ENCODE data around the gene PDE7B.

DNA sequence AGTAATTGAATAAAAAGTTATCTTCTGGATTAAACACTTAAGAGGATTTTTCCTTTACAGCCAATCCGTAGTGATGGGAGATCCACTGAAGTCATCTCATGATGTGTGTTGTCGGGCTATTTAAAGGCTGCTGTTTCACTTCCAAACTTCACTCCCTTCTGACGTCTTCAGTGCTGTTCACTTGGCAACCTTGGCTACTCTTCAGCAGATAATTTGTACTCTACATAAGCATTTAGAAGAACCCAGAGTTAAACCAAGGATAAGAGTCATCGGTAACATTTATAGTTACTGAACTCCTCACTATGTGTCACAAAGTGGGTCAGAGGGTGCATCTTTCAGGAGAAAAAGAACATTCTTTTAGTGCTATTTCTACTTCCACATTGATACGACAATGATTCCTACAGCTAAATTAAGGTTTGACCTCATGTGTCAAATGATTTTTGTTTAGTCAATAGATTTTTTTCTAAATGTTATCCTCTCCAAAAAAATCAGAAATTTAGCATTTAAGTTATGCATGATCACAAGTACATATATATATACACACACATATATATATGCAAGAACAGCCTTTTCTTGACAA, 179.0 kb upstream of the EYA4 start:
- RAMPAGE, total RNA = no peak

GRCh38 chr6:133594586-133594955, 294.3 kb upstream of the TCF21 start:
- RAMPAGE, total RNA = no peak

DNA sequence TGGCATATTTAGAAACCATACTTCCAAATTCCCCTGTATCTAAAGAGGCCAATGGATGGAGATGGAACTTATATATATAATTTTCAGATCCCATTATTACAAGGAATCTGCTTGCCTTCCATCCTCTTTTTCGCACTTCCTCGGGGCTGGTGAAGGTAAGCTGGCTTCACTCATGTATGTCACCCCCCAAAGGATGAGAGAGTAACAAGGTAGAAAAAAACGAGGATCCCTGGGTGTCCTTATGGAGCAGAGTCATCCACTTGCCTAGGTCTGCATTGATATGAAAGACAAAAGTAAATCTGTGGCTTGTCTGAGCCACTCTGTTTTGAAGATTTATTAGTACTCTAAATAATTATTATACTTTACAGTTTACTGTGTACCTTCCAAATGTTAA, 7.0 kb upstream of the TCF21 start:
- RAMPAGE, total RNA = no peak

DNA sequence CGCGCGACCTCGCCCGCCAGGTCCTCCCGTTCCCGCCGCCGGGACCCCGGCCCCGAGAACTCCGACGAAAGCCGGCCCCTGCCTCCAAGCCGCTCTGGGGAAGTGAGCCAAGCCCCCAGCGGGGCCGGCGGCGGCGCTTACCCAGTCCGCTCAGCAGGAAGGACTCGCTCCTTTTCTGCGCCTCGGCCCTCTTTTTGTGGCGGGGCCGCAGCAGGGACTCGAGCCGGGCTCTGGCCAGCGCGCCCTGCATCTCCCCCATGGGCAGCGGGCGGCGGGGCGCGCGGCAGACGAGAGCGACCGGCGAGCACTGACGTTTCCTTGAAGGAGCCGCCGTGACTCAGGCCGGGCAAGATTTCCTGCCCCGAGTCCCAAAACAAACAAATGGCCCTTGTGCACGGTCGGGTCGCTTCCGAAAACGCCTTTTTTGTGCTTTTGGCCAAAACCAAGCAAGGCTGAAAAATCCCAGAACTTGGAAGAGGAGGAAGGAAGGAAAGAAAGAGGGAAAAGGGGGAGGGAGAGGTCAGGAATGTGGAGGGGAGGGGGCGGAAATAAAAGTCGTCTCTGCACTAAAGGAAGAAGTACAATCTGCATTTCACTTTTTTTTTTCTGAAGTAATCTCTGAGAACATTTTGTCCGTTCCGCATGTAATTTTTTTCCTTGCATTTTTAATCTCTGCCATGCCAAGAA, 123.1 kb upstream of the SLC2A12 start:
- RAMPAGE, total RNA = no peak

DNA sequence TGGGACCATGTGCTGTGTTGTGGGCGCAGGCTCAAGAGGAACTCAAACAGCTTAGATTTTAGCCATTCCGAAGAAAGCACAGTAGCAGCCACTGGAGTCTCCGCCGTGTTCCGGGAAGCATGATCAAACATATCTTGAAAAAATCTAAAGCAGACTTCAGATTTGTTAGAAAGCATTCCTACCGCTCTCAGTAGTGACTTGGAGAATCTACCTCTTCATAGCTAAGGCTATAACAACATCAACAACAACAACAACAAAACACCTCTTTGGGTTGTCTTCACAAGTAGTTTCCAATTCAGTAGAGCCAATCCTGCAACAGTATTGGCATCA, 6.2 kb downstream of the SGK1 start:
- RAMPAGE, total RNA = no peak

GRCh38 chr6:134312217-134312799, 5.6 kb downstream of the SGK1 start:
- RAMPAGE, total RNA = no peak

DNA sequence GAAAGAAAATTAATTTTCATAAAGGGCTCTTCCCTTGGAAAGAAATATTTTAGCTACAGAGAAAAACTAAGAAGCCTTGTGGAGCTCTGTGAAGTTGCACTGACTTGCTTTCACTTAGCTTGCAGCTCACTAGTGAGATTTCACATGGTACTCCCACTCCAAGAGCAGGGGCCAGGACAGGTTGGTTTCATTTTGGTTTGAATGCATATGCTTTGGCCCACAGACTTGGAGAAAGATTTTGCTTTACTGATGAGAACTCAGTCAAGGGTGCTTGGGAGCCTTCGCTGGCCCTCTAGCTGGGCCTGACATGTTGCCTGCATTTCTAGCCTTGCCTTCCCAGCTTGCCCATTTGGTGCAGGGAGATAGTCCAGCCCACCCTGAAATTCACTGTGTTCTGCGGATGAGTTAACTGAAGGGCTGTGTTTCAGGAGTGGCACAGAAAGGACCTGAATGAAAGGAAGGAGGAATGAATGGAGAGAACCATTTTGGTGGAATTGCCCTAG, 2.0 kb downstream of the SGK1 start:
- RAMPAGE, total RNA = no peak

DNA sequence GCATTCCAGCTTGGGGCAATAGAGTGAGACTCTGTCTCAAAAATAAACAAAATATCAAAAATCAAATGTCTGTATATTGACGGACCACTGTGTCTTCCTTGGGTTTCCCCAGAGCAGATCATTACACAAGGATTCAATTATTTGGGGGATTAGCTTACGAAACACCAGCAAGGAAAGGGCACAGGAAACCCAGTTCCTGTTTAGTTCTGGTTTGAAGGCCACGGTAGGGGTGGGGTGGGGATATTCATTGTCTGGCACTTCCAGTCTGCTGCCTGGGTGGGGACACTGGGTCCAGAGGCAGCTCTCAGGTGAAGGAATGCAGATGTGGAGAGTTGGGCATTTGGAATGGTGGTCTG, 28.5 kb upstream of the SGK1 start:
- RAMPAGE, total RNA = no peak

- RAMPAGE, total RNA = no peak
Observed at GRCh38 chr6:134378801-134379648, 61.1 kb upstream of the SGK1 start.

- RAMPAGE, total RNA = no peak
Observed at GRCh38 chr6:134458813-134459270, 140.9 kb upstream of the SGK1 start.

GRCh38 chr6:135088799-135089256, 34.2 kb upstream of the HBS1L start:
- RAMPAGE, total RNA = no peak

- RAMPAGE, total RNA = no peak
Observed at GRCh38 chr6:135122440-135122876, 58.6 kb upstream of the MYB start.

DNA sequence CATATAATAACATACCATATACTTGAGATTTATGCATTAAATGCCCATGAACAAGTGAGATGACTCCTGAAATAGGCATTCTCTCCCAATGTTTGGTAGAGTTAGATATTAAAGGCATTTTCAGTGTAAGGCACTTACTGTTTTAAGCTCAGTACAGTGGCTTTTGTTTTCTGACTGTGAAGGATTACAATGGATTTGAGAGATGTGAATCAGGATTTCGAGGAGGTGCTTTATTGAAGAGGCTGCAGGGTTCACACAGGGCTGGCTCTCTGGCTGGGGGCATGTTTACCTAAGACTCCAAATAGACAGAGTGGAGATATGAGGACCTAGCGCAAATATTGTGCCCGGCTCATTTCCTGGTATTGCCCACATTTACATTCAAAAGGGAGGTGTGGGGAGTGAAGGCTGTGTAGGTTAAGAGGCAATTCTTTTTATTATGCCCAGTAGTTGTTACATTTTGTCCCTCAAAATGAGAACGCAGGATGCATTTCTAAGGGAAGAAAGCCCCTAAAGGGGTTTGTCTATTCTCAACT, 70.3 kb downstream of the MYB start:
- RAMPAGE, total RNA = no peak

- RAMPAGE, total RNA = no peak
Observed at GRCh38 chr6:135251865-135252443, 70.8 kb downstream of the MYB start.

GRCh38 chr6:135269546-135269969, 88.5 kb downstream of the MYB start:
- RAMPAGE, total RNA = no peak

DNA sequence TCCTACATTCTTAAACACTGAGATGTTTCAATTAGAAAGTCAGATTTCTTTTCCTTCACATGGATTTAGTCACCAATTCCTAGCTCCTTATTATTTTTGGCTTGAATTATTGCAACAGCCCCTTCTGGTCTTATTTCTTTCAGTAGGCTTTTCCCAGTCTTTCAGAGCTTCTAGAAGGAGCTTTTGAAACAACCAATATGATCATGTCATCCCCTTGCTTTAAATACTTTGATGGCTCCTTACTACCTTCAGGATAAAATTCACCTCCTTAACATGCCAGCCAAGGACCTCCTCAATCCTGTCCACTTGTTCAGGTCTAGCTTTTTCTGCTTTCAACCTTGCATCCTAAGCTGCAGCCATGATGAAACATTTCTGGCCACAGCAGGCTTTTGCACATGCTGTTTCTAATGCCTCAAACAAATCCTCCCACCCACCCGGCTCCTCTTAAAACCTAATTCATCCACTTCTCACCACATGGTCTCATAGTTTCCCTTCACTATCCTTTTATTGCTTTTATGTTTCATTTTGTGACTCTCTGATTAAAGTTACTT, 124.5 kb downstream of the MYB start:
- RAMPAGE, total RNA = no peak

- RAMPAGE, total RNA = no peak
Observed at GRCh38 chr6:135368860-135369367, 128.6 kb downstream of the AHI1 start.

DNA sequence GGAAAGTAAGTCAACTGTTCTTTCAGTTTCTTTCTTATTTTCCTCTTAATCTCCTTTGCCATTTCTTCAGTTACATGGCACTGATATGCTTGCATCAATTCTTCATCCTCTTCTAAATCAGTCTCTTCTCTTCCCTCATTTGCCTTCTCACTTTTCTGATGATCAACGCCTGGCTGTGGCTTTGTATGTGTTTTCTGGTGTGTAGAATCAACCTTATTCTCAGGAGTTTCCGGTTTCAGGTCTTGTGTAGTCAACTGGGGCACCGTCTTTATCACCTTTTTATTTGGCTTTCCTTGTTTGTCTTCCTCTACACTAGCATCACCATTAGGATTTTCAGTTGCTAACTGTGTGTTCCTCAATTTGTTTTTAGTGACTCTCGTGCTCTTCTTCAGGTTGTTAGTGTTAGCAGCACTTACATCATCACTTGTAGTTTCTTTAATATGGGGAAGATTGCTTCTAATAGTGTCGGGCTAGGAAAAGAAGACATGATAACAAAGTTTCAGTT, 31.6 kb downstream of the AHI1 start:
- RAMPAGE, total RNA = no peak

DNA sequence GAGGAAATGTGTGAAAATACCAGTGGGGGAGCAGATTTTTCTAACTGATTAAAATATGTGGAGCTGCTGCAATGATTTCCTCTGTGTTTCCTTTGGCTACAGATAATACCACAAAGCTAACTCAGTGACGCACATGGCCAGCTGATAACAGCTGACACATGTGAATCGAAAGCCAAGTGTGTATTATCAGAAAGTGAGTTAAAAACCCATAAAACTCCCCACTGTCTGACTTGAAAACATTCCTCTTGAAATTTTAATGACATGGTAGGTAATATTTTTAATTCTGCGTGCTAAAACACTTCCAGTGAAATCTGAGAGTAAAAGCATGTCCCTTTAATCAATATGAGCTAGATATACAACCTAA, 70.9 kb upstream of the AHI1 start:
- RAMPAGE, total RNA = no peak

DNA sequence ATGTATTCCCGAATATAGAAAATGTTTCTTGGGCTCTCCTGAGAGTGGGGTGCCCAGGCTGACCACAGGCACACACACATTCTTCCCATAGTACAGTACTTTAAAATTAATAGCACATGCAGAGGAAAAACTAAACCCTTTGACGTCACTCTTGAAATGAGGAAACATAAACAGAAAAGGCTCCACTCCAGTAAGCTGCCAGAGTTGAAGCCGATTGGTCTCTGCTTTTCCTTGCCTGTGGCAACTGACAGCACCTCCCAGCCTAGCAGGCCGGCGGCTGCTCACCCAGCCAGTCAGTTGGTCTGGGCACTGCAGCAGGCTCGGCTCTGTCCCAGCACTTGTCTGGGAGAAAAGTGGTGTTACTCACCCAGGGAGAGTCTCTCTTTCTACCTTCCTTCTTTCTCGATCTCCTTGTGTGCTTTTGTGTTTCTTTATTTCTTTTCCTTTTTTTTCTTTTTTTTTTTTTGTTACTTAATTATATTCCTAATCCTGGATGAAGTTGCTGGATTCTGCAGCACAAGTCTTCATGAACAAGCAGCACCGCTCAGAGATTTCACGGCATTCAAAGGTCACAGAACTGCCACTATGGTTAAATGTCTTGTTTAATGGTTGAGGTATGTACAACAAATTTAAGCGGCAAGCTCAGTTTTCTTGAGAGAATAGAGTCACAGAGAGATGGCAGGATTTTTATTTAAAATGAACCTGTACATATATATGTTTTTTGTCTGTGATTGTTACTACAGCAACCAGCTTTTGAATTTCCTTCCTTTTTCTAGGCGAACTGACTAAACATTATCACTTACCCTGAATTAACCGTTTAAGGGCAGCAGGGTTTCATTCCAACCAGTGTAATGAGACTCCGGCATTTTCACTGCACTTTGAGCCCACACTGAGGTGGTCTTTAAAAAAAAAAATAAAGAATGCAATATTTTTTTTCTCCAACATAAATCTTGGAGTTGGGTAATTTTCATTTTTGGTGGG, at the start of gene PDE7B:
TSS of gene PDE7B (plus strand) at position 296 of the 981 bp plus-strand sequence.
- RAMPAGE, total RNA = no peak